Colic lymph node (tissue), 1 donor: ENCODE results near the gene CUL9.

DNA sequence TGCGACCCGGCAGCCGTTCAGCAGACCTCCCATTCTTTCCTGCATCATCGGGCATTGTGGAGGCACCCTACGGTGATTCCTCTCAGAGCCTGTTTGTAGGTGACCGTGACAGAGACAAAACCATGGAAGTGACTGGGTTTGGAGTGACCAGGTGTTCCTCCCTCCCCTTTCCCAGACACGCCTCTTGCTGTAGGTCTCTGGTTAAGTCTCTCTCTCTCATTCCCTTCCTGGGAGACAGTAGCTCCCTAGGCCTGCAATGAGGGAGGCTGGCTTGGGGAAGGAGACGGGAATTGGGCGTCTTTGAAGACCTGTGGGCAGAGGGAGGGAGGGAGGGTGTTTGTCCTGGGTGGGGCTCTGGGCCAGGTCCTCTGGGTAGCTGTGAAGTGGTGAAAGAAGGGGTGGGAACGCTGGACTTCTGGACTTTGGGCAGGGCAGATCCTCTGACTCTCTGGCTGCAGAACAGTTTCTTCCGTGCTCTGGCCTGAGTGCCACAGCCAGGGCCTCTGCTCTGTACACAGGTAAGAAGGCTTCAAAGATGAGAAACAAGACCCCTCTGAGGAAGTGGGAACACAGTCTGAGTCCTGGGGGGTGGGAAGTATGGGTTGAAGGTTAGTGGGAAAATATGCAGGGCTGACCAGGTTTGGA, 779 bp downstream of the KLC4 start:
- PRO-cap: no peak

DNA sequence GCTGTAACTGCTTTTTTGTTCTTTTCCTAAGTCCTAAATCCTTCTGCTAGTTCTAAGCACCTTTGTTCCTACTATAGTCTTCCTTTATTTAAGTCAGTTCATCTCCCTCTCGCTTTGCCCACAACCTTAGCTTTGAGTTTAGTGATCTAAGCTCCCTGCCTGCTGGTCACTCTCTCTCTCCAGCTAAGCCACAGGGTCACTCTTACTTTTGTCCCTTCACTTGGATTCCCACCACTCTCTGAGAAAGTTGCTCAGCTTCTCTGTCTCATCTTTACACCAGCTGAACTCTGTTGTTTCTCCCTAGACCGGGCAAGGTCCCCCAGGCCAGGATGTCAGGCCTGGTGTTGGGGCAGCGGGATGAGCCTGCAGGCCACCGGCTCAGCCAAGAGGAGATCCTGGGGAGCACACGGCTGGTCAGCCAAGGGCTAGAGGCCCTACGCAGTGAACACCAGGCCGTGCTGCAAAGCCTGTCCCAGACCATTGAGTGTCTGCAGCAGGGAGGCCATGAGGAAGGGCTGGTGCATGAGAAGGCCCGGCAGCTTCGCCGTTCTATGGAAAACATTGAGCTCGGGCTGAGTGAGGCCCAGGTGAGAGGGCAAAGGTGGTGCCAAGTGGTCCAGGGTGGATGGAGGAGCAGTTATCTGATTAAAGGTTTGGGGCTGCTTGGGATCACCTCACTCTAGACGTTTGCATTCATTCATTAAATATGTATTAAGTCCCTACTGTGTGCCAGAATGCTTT, 1.7 kb downstream of the KLC4 start:
- PRO-cap: no peak

GRCh38 chr6:43075206-43075773, 824 bp upstream of the PTK7 start:
- PRO-cap: no peak

DNA sequence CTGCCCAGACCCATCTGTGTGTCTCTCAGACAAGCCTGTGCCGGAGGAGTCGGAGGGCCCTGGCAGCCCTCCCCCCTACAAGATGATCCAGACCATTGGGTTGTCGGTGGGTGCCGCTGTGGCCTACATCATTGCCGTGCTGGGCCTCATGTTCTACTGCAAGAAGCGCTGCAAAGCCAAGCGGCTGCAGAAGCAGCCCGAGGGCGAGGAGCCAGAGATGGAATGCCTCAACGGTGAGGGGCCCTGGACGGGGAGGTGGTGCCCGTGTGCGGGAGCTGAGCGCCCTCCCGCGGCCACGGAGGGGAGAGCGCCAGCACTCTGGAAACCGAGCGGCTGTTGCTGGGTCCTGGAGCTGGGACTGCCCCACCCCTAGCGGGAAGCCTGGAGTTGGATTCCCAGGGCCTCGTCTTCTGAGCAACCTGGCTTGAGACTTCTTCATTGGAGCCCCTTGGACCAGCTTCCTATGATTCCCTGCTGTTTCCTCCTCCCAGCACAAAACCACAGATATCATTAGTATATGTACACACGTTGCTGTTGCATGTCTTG, 27.6 kb upstream of the SRF start:
- PRO-cap: no peak

DNA sequence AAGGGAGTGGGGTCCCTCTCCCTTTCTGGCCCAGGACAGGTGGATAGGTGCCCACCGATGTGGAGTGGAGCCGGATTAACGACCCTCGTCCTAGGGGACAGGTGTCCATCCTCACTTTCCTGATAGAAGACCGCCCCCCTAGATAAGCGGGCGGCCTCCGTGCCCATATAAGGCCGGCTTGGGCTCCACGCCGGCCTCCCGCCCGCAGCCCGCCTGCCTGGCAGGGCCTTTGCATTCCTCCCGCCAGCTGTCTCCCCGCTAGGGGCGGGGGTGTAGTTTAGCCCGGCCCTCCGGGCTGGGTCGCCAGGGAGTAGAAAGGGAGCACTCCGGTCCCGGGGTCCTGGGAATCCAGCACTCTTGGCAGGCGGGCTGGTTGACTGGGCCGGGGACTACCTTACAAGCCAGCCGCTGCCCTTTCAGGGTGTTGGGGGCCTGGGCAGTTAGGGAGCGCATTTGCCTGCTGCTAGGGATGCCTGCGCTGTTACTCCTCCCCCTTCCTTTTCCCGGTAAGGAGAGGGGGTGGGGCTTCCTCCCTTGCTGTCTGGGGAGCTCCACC, 3.2 kb downstream of the SRF start:
- PRO-cap: bidirectional peak, plus-strand start at position 280 of the sequence, minus-strand start at position 140 of the sequence; bidirectional peak, plus-strand start outside the sequence, minus-strand start at position 508 of the sequence

GRCh38 chr6:43181749-43182784, at the start of gene CUL9:
TSS of gene CUL9 (plus strand) at chr6:43182196.
- PRO-cap: bidirectional peak, plus-strand start at chr6:43182181, minus-strand start at chr6:43182103

GRCh38 chr6:43246373-43247170, 3.3 kb downstream of the TTBK1 start:
- PRO-cap: no peak

DNA sequence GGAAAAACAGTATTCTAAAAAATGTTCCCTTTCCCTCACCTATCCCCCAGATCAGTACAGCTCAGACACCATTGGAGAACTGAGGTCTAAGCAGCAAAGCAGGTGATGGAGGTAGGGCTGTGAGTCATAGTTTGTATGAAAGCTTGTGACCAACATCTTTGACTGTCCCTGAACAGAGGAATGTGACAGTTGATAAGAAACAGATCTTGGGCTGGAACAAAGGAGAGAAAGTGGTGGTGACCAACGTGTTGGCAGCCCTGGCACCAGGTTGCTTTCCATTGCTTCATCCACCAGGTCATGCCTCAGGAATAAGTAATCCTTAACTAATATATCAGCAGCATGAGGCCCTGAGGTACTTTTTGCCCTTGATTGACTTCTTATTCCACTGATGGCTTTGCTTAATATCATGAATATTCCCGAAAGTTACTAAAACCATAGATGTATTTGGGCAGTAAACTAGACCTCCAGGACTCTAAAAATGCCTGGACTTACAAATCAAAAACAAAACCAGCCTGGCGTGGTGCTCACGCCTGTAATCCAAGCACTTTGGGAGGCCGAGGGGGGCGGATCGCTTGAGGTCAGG, 20.0 kb upstream of the CRIP3 start:
- PRO-cap: no peak

DNA sequence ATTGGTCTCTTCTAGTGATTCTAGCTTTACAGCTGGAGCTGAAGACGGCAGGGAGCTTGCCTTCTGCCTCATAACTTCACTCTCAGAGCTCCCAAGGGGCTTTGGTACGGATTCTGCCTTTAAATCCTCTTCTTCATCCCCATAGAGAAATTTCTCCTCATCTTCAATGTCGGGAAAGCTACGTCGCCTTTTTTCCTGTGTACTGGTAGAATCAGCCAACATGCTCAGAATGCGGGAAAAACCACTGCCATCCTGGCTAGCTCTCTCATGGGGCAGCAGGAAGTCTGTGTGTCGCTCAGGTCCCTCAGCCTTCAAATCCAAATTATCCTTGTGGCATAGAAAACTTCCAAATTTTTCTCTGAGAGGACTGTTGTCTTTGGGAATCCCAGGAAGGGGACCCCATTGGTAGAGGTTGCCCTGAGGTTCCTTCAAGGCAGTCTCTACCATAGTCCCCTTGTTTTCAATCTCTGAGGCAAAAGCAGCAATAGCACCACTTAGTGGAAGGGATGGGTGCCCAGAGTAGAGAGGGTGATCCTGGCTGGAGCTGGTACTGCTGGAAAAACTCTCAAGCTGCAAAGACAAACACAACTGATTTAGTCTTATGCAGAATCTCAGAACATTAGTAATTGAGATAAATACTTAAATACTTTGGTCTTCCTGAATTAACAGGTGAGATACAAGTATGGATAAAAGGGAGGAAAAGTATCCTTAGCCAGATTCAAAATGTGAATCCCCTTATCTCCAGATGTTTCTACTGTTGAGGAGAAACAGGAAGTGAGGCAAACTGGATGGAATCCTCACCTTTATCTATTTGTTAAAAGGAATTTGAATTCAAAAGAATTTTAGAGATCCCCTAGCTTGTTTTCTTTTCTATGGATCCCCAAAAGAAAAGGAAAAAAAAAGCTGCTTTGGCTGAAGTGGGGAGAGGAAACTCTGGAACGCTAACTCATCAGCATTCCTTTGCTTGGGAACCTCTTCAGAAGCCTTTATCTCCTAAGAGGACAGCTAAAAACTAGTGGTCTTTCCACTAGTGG, 13.6 kb downstream of the ZNF318 start:
- PRO-cap: no peak

DNA sequence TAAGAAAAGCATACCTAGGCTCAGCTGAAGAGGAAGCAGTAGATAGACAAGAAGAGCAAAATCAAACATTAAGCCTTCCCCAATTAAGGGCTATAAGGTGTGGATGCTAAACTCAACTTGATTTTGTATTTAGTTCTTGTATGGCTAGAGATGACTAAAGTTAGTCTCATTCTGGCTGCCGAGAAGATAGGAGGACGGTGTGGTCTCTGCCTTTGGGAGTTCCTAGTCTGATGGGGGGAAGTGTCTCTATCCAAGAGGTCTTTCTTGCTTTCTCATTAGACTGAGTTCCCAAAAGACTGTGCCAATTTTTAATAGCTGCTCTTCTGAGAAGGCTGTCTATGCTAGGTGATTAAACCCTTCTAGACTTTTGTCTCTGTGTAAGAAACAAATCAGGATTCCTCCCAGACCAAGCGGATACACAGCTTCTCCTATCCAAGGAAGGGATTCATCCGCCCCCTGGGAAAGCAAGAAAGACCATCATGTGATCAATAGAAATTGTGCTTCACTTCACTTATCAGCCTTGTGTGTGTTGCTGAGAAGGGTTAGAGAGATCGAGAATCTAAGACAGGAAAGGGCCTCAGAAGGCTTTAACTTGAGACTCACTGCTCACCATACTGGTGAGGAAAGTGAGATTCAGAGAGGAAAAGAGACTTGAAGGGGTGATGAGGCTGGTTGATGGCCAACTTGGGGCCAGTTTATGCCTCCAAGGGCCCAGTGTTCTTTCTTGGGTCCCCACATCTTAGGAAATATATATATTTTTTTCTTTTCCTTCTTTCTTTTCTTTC, 1.4 kb downstream of the ABCC10 start:
- PRO-cap: no peak

GRCh38 chr6:43496306-43497136, 13.6 kb downstream of the LRRC73 start:
- PRO-cap: no peak

DNA sequence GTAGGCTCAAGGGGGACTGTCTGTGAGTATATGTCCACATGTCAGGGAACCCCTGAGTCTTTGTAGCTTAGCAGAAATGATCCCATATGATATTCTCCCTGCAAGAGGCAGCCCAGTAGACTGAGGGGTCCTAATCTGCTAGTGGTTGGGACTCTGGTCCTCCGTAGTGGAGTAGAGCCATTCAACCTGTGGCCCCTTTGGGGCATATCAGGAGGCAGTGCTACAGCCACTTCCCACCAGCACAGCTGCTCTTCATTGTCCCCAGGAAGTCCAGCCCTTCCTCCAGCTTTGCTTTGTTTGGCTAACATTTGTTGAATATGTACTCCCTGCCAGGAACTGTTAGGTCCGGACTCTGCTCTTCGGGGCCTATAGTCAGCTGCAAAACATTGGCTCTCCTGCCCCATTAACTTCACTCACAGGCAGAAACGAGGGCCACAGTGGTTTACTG, 10.9 kb downstream of the LRRC73 start:
- PRO-cap: no peak

DNA sequence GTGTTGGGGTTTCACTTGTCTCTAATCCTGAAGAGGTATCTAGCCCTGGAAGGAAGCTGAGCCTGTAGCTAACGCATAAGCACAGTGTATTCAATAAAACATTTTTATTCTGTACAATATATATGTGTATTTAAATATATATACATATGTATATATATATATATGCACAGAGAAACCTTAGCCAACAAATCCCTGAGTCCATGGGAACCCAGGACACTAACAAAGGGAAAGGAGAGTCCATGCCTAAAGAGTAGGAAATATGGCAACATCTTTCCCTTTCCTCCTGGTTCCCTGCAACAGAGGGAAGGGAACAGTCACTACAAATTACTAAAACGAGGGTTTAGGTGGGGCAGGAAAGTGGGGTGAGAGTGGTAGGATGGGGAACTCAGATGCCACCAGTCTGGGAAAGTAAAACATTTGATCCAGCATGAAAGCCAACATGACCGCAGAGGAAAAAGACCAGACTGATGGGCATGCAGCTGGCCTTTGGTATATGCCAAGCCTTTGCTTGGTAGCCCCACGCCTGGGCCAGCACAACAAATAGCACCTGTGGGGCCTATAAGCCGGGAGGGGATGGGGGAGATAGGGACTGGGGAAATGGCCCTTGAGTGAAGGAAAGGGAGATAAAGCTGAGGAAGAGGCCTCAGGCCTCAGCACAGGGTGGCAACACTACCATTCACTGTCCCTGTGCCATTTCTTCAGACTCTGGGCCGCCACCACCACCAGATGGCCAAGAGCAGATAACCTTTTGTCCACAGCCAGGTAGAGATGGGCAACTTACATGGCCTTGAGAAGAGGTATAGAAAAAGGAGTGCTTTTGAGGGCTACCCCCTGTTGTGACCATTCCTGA, 8.4 kb downstream of the GTPBP2 start:
- PRO-cap: no peak

DNA sequence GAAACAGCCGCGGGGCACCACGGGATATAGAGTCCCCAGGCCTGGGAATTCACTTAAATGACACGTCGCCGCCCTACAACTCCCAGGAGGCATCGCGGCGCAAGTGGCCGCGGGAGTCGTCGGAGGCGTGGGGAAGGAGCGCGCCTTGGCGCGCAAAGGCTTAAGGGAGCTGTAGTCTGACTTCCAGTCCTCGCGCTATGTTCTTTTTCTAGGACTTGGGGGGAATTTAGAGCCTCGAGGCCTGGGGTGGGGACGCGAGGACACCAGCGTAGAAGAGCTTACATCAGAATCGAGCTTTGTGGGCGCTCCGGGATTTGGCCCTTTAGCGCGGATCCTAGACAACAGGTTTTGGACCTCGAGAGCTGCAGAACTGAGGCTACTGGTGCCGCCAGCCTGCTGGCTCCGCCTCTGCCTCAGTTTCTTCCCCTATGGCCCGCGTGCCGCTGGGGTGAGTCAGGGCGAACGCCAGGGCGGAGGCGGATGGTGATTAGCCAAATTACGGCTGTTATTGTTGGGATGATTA, 319 bp upstream of the GTPBP2 start:
- PRO-cap: bidirectional peak, plus-strand start at position 237 of the sequence, minus-strand start outside the sequence

- PRO-cap: no peak
Observed at GRCh38 chr6:43683158-43683457, 4.5 kb downstream of the MRPS18A start.

DNA sequence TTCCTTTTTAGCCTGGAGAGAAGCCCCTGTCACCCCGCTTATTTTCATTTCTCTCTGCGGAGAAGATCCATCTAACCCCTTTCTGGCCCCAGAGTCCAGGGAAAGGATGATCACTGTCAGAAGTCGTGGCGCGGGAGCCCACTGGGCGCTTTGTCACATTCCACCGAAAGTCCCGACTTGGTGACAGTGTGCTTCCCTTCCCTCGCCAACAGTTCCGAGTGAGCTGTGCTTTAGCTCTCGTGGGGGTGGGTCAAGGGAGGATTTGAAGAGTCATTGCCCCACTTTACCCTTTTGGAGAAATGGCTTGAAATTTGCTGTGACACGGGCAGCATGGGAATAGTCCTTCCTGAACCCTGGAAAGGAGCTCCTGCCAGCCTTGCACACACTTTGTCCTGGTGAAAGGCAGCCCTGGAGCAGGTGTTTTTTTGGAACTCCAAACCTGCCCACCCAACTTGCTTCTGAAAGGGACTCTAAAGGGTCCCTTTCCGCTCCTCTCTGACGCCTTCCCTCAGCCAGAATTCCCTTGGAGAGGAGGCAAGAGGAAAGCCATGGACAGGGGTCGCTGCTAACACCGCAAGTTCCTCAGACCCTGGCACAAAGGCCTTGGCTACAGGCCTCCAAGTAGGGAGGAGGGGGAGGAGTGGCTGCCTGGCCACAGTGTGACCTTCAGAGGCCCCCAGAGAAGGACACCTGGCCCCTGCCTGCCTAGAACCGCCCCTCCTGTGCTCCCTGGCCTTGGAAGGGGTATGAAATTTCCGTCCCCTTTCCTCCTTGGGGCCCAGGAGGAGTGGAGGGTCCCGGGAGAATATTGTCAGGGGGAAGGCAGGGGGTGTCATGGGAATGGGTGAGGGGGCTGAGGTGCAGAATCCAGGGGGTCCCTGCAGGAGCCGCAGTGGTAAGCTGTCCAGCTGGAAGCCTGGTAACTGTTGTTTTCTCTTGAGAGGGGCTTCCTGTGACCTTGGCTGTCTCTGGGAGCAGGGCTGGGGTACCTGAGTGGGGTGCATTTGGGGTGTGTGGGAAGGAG, 2.5 kb downstream of the VEGFA start:
- PRO-cap: unidirectional peak, minus-strand start at position 220 of the sequence

DNA sequence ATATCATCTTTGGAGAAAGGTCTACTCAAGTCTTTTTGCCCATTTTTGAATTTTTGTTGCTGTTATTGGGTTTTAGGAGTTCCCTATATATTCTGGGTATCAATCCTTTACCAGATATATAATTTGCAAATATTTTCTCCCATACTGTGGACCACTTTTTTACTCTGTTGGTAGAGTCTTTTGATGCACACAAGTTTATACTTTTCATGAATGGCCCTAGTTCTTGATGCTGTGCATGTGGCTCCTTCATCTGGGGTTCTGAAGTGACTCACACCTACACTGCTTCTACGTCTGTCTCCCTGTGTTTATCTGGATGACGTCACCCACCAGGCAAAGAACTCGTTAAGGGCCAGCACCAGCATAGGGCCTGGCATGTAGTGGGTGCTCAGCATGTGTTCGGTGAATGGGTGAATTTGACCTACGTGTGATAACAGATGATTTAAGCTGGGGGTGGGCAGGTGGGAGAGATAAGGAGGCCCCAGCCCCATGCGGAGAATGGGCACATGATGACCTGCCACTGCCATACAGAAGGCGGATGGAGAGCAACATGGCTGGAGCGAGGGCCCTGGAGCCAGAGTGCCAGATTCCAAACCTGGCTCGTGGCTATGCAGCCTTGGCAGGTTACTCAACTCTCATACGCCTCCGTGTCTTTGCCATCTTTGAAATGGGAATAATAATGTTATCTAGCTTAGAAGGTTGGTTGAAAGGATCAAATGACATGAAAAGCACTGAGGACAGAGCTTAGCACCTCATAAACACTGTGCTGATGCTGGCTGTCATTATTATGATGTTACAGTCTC, 39.4 kb downstream of the VEGFA start:
- PRO-cap: no peak

DNA sequence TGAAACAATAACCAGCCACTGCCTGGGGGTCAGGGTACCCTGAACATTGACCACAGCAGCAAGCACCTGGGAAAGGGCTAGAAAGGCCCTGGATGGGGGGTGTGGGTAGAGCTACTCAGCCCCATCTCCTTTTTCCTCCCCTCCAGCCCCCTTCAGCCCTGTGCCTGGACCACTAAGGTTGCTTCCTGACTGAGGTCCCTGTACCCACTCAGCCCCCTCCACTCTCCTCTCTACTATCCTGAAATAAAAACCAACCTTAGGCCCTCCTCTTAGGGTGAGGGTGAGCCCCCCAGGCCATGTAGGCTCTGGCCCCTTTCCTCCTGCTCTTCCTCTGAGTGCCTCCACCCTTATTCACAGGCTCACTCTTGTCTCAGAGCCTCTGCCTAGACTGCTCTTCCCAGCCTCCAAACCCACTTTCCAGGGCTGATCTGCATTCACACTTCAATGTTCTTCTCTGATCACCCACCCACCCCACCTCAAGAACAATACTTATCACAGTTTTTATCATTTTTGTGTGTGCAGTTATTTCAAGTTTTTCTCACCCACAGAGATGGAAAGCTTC, 161.1 kb downstream of the MRPL14 start:
- PRO-cap: no peak

- PRO-cap: no peak
Observed at GRCh38 chr6:43997103-43997811, 130.0 kb downstream of the MRPL14 start.

DNA sequence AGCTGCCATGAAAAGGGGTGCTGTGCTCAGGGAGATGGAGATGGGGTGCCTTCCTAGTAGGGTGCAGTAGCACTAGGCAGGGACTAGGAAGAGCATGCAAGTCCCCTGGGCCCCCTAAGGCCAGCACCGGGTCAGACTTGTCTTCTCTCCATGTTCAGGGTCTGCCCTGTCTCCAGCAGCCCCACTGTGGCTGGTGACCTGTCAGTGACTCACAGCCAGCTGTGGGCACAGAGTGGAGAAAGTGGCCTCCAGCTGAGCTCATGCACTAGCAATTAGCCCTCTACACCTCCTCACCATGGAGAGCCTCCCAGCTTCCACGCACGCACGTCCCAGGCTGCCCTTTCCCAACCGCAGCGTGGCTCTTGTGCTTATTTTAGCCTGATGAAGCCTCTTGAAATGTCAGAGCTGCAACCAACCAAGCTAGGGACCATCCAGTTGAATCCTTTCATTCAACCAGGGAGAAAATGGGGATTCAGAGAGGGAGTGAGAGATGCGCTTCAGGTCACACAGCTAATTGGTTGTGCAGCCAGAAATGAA, 116.5 kb downstream of the MRPL14 start:
- PRO-cap: no peak